HepG2 (cell line): ENCODE results near the genes TCEAL9, TMSB15C and SERPINA7.

DNA sequence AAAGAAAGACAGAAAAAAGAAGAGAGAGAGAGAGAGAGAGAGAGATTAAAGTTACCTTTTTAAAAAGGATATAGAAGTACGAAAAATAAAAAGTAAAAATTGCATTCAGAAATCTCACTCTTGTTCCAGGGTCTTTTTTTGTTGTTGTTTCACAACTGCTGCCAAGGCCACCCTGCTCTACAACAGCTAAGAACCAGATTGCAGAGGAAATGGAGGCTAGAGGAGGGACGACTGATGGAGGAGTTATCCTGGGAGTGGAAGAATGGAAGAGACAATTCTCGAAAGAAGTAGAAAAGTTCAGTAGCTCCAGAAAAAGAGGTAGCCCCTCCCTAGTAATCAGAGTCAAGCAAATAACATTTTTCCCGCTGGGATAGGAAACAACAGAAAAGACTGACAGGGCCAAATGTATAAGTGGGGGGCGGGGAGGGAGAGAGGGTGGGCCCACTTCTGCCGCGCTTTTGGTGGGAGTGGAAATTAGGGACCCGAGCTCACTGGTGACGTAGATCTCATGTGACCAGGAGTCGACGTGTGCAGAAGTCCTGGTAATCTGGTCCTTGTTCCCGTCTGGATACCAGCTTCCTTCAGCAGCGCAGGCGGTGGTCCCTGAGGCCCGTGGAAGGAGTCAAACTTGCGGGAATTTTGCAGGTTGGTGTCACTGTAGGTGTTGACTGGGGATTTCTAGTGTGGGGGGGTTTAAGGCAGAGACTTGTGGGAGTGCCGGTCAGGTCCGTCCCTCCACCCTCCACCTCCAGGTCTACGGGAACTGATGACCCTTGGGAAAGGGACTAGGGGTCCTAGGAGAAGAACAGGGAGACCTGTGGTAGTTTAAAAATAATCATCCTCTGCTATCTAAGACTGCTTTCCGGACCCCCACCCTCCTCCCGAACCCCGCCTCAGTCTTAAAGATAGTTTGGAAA, at the start of gene TCEAL9:
Gene TCEAL9, plus strand, starts transcription at position 545 of the 917 bp plus-strand sequence.
- RRBS, 2 experiments: no CpG with 5 or more reads among the region's 22 CpGs
CAGE:
- cytosol, long polyA minus RNA: no peak
- cytosol, long polyA plus RNA: start-site peak on the plus strand centred at position 567 of the sequence, 103 bp wide, 244 and 366 reads in 2 replicates
- long polyA plus RNA: start-site peak on the plus strand centred at position 577 of the sequence, 122 bp wide, 398 and 258 reads in 2 replicates
- nucleus, long polyA minus RNA: no peak
- nucleus, long polyA plus RNA: start-site peak on the plus strand centred at position 542 of the sequence, 52 bp wide, 99 and 84 reads in 2 replicates

- RRBS, 2 experiments: no CpG with 5 or more reads among the region's 5 CpGs
CAGE:
- cytosol, long polyA minus RNA: no peak
- cytosol, long polyA plus RNA: no peak
- long polyA plus RNA: no peak
- nucleus, long polyA minus RNA: no peak
- nucleus, long polyA plus RNA: no peak
Observed at GRCh38 chrX:103535712-103536795, 16.8 kb upstream of the RAB40A start.

DNA sequence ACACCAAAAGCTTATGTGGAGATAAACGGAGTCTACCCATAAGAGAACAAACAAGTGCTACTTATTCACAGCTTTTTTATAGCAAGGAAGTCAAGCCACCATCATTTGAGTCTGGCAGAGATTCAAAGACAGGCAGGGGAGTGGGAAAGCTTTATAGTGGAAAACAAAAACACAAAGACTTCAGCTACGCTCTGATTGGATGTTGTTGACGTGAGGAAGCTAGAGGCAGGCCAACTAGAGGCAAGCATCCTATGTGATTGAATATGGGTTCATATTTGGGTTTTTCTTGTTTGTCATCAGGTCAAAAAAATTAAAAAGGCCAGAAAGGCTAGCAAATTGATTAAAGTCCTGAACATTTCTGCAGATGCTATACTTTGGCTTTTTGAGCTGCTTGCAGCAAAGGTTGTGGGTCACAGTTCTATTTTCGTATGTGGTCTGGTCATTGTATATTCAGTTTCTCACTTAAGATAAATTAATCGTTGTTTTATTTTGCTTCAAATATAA, 668 bp upstream of the TCEAL4 start:
- RRBS, 2 experiments: no CpG with 5 or more reads among the region's 5 CpGs
CAGE:
- cytosol, long polyA minus RNA: no peak
- cytosol, long polyA plus RNA: no peak
- long polyA plus RNA: no peak
- nucleus, long polyA minus RNA: no peak
- nucleus, long polyA plus RNA: no peak

GRCh38 chrX:103624714-103625514, 3.9 kb upstream of the TCEAL1 start:
- RRBS, 2 experiments: no CpG with 5 or more reads among the region's 8 CpGs
CAGE:
- cytosol, long polyA minus RNA: no peak
- cytosol, long polyA plus RNA: no peak
- long polyA plus RNA: no peak
- nucleus, long polyA minus RNA: no peak
- nucleus, long polyA plus RNA: no peak

DNA sequence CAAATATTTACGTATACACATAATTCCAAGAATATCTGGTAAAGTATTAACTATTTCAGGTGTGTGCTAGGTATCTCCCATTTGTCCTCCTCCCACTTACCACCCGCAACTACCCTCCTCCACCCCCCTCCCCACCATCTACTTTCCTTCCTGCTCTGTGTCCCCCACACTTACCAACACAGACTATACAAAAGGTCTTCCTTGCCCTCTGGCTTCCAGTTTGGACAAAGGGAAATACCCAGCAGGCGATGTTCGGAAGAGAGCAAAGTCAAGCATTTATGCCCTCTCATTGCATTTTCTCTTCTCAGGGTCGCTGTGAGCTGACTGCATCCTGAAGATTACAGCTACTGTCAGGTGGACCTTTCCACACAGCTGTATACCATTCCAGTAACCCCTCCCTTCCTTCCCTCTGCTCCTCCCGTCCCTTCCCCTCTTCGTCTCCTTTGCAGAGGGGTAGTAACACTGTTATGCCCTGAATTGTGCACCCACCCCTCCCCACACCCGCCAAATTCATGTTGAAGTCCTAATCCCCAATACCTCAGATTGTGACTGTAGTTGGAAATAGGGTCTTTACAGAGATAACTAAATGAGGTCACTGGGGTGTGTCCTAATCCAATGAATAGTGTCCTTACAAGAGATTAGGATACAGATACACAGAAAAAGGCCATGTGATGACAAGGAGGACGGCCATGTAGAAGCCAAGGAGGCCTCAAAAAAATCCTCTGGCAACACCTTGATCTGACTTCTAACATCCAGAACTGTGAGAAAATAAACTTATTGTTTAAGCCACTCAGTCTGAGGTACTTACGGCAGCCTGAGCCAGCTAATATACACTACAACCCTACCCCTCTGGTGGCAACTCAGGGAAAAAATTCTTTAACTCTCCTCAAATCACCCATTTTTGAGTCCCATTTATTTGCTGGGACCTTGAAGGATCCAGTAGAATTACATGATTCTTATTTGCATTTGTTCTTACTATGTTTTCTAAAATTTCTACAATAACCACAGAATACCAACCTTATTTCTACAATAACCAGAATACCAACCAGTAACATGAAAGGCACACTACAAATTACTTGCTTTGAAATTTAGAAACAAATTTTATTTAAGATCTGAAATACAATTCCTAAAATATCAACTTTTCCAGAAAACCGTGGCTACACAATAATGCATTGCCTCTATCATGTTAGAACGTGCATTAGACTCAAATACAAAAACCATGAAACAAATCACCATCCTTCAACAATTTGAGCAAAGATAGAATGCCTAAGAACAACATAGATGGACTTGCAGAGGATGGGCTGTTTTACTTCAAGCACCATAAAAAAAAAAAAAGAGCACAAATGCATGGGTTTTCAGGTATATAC, 11.6 kb downstream of the MORF4L2 start:
- RRBS, 2 experiments: no CpG with 5 or more reads among the region's 12 CpGs
CAGE:
- cytosol, long polyA minus RNA: no peak
- cytosol, long polyA plus RNA: no peak
- long polyA plus RNA: no peak
- nucleus, long polyA minus RNA: no peak
- nucleus, long polyA plus RNA: no peak

- RRBS, 2 experiments: no CpG with 5 or more reads among the region's 7 CpGs
CAGE:
- cytosol, long polyA minus RNA: no peak
- cytosol, long polyA plus RNA: no peak
- long polyA plus RNA: no peak
- nucleus, long polyA minus RNA: no peak
- nucleus, long polyA plus RNA: no peak
Observed at GRCh38 chrX:103919372-103919882, 43.0 kb upstream of the TMSB15B start.

GRCh38 chrX:104076053-104076659, at the start of gene TMSB15C:
Gene TMSB15C, minus strand, starts transcription at chrX:104076236.
- RRBS, 2 experiments: no CpG with 5 or more reads among the region's 33 CpGs
CAGE:
- cytosol, long polyA minus RNA: no peak
- cytosol, long polyA plus RNA: no peak
- long polyA plus RNA: no peak
- nucleus, long polyA minus RNA: no peak
- nucleus, long polyA plus RNA: no peak

DNA sequence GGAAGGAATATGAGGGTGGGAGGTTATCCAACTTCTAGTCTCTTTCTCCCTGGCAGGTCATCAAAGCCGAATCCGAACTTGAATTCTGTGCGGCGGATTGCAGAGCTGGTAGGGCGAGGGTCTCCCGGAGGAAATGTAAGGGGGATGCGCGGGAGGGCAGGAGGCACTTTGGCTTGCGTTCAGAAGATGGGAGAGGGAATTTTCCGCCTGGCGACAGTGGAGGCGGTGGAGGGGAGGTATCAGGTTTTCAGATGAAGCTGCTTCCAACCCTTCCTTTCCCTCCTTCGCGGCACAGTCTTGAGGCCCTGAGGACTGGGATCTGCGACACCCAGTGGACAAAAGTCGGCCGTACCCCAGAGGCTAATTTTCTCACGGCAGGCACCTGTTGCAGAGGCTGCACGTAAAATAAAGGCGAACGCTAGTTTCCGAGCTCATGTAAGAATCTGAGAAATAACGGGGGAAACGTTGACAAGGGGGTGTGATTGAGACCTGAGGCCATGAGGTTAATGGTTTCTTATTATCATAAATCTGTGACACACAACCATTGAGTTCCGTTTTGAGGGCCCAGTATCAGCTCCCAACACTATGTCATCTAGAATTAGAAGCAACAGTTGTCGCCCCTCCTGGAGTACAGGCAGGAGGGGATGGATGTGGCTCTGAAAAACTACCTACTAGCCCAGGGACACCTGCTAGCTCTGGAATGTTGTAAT, 971 bp downstream of the ZCCHC18 start:
- RRBS, 2 experiments: no CpG with 5 or more reads among the region's 26 CpGs
CAGE:
- cytosol, long polyA minus RNA: no peak
- cytosol, long polyA plus RNA: no peak
- long polyA plus RNA: no peak
- nucleus, long polyA minus RNA: no peak
- nucleus, long polyA plus RNA: no peak

GRCh38 chrX:104194045-104194640, 27.9 kb downstream of the FAM199X start:
- RRBS, 2 experiments: no CpG with 5 or more reads among the region's 1 CpG
CAGE:
- cytosol, long polyA minus RNA: no peak
- cytosol, long polyA plus RNA: no peak
- long polyA plus RNA: no peak
- nucleus, long polyA minus RNA: no peak
- nucleus, long polyA plus RNA: no peak

GRCh38 chrX:104497298-104497552, 68.8 kb upstream of the IL1RAPL2 start:
- RRBS, 2 experiments: no CpG with 5 or more reads among the region's 1 CpG
CAGE:
- cytosol, long polyA minus RNA: no peak
- cytosol, long polyA plus RNA: no peak
- long polyA plus RNA: no peak
- nucleus, long polyA minus RNA: no peak
- nucleus, long polyA plus RNA: no peak

DNA sequence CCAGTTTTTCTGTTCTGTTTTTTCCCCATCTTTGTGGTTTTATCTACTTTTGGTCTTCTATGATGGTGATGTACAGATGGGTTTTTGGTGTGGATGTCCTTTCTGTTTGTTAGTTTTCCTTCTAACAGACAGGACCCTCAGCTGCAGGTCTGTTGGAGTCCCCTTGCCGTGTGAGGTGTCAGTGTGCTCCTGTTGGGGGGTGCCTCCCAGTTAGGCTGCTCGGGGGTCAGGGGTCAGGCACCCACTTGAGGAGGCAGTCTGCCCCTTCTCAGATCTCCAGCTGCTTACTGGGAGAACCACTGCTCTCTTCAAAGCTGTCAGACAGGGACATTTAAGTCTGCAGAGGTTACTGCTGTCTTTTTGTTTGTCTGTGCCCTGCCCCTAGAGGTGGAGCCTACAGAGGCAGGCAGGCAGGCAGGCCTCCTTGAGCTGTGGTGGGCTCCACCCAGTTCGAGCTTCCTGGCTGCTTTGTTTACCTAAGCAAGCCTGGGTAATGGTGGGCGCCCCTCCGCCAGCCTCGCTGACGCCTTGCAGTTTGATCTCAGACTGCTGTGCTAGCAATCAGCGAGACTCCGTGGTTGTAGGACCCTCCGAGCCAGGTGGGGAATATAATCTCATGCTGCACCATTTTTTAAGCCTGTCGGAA, 310.9 kb downstream of the TEX13A start:
- RRBS, 2 experiments: no CpG with 5 or more reads among the region's 11 CpGs
CAGE:
- cytosol, long polyA minus RNA: no peak
- cytosol, long polyA plus RNA: no peak
- long polyA plus RNA: no peak
- nucleus, long polyA minus RNA: no peak
- nucleus, long polyA plus RNA: no peak

CAGE:
- cytosol, long polyA minus RNA: start-site peak on the minus strand at chrX:106038720-106038724, 19 reads
- cytosol, long polyA plus RNA: start-site peak on the minus strand at chrX:106038721-106038729, 6,045 and 5,736 reads in 2 replicates
- long polyA plus RNA: start-site peak on the minus strand at chrX:106038721-106038749, 7,193 and 6,332 reads in 2 replicates
- nucleus, long polyA minus RNA: no peak
- nucleus, long polyA plus RNA: start-site peak on the minus strand at chrX:106038719-106038729, 1,544 and 2,104 reads in 2 replicates
Observed at GRCh38 chrX:106038609-106038879, at the start of gene SERPINA7. Gene SERPINA7, minus strand, starts transcription at chrX:106038727.

DNA sequence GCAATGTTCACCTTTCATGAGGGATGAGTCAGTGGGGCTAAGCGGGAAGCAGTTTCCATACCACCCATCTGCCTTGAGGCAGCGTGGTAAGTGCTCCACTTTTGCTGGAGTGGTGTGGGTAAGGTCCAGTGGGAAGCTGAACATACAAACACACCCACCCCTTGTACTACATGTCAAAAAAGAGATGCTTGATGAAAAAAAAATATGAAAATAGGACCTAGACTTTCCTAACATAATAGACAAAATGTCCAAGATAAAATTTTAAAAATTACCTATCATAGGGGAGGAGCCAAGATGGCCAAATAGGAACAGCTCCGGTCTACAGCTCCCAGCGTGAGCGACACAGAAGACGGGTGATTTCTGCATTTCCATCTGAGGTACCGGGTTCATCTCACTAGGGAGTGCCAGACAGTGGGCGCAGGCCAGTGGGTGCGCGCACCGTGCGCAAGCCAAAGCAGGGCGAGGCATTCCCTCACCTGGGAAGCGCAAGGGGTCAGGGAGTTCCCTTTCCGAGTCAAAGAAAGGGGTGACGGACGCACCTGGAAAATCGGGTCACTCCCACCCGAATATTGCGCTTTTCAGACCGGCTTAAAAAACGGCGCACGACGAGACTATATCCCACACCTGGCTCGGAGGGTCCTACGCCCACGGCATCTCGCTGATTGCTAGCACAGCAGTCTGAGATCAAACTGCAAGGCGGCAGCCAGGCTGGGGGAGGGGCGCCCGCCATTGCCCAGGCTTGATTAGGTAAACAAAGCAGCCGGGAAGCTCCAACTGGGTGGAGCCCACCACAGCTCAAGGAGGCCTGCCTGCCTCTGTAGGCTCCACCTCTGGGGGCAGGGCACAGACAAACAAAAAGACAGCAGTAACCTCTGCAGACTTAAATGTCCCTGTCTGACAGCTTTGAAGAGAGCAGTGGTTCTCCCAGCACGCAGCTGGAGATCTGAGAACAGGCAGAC, 37.1 kb upstream of the RBM41 start:
- RRBS, 2 experiments: no CpG with 5 or more reads among the region's 34 CpGs
CAGE:
- cytosol, long polyA minus RNA: no peak
- cytosol, long polyA plus RNA: no peak
- long polyA plus RNA: no peak
- nucleus, long polyA minus RNA: no peak
- nucleus, long polyA plus RNA: no peak

DNA sequence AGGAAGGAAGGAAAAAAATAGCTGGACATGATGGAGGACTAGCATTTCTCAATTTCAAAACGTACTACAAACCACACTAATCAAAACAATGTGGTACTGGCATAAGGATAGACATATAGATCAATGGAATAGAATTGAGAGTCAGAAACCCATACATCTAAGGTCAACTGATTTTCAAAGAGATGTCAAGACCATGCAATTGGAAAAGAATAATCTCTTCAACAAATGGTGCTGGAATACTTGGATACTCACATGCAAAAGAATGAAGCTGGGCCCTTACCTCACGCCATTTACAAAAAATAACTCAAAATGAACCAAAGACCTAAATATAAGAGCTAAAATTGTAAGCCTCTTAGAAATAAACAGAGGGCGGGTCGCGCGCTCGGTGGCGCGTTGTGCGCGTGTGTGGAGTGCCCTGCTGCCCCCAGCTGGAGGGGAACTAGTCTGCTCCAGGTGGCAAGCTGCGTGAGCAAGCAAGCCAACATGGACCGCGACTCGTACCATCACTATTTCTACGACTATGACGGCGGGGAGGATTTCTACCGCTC, 65.8 kb downstream of the DNAAF6 start:
- RRBS, 2 experiments: no CpG with 5 or more reads among the region's 19 CpGs
CAGE:
- cytosol, long polyA minus RNA: no peak
- cytosol, long polyA plus RNA: no peak
- long polyA plus RNA: no peak
- nucleus, long polyA minus RNA: no peak
- nucleus, long polyA plus RNA: no peak

DNA sequence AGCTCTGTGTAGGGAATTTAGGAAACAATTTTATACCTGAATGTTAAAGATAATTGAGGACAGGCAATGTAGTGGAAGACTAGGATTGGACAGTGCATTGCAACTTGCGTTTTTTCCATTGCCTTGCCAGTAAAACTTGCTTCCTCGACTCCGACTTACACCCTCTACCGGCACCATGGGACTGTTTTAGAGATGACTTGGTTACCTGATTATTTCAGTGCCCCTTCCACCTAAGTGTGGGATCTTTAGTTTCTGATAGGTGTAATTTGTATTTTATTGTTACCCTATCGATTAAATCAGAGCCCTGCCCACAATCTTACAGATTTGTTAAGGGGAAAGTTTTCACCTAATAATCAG, 1.2 kb downstream of the PRPS1 start:
- RRBS, 2 experiments: no CpG with 5 or more reads among the region's 5 CpGs
CAGE:
- cytosol, long polyA minus RNA: no peak
- cytosol, long polyA plus RNA: no peak
- long polyA plus RNA: no peak
- nucleus, long polyA minus RNA: no peak
- nucleus, long polyA plus RNA: no peak

DNA sequence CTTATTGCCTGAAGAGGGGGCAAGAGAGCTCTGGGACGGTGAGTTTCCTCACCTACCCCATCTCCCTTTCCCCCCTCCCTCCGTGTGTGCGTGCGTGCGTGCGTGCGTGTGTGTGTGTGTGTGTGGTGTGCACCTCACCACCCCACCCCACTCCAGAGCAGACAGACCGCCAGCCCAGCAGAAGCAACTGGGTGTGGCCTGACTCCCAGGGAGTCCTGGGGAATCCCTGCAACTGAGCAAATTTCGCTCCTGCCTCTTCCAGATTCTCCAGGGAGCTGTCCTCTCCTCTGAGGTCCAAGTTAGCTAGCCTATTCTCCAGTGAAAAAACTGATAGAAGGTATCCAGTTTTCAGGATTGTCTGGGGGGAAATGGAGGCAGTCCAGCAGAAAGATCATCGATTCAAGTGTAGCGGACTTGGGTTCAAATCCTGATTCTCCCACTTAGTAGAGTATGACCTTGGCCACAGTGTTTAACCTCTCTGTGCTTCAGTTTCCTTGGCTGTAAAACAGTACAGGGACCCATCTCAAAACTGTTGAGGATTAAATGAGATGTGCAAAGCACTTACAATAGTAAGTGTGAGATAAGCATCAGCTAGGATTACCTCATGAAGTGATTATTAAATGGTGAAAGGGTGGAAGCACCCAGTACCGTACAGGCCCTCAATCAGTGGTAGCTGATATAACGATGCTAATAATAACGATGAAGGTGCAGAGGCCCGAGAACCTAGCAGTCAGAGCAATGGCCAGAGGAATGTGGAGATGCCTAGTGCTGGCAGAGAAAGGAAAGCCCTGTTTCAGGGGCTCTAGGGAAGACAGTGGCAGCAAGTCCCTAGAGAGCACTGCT, 45.0 kb downstream of the PRPS1 start:
- RRBS, 2 experiments: no CpG with 5 or more reads among the region's 15 CpGs
CAGE:
- cytosol, long polyA minus RNA: no peak
- cytosol, long polyA plus RNA: no peak
- long polyA plus RNA: no peak
- nucleus, long polyA minus RNA: no peak
- nucleus, long polyA plus RNA: no peak

GRCh38 chrX:107715395-107716142, 60.0 kb downstream of the TSC22D3 start:
- RRBS, 2 experiments: 19 to 20% methylated on average over 1 of the region's 15 CpGs
CAGE:
- cytosol, long polyA minus RNA: no peak
- cytosol, long polyA plus RNA: no peak
- long polyA plus RNA: no peak
- nucleus, long polyA minus RNA: no peak
- nucleus, long polyA plus RNA: no peak

- RRBS, 2 experiments: no CpG with 5 or more reads among the region's 5 CpGs
CAGE:
- cytosol, long polyA minus RNA: no peak
- cytosol, long polyA plus RNA: no peak
- long polyA plus RNA: no peak
- nucleus, long polyA minus RNA: no peak
- nucleus, long polyA plus RNA: no peak
Observed at GRCh38 chrX:107740531-107741246, 34.9 kb downstream of the TSC22D3 start.

DNA sequence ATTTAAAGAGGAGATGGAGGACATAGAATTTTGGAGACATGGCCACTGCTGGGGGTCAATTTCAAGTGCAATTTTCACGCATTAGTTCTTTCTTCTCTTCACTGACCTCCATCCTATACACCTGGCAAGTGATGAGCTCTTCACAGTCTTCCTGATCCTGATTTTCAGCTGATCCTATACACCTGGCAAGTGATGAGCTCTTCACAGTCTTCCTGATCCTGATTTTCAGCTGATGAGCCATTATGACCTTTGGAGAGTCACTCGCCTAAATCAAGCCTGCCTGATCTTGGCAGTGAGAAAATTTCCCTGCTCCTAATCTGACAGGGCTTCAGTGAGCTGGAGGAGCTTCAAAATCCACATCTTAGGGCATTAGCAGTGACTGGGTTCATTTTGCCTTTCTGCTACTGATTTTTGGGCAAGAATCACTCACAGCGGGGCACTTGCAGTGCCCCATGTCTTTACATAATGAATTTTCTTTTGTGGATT, 14.1 kb downstream of the TSC22D3 start:
- RRBS, 2 experiments: no CpG with 5 or more reads among the region's 3 CpGs
CAGE:
- cytosol, long polyA minus RNA: no peak
- cytosol, long polyA plus RNA: no peak
- long polyA plus RNA: no peak
- nucleus, long polyA minus RNA: no peak
- nucleus, long polyA plus RNA: no peak

- RRBS, 2 experiments: no CpG with 5 or more reads among the region's 5 CpGs
CAGE:
- cytosol, long polyA minus RNA: no peak
- cytosol, long polyA plus RNA: no peak
- long polyA plus RNA: no peak
- nucleus, long polyA minus RNA: no peak
- nucleus, long polyA plus RNA: no peak
Observed at GRCh38 chrX:108221138-108221591, 129.6 kb downstream of the ATG4A start.